Metastatic Lung Carcinoma in the Adrenal Gland (tissue), 1 donor: ENCODE data around the genes MVB12B and STXBP1.

DNA sequence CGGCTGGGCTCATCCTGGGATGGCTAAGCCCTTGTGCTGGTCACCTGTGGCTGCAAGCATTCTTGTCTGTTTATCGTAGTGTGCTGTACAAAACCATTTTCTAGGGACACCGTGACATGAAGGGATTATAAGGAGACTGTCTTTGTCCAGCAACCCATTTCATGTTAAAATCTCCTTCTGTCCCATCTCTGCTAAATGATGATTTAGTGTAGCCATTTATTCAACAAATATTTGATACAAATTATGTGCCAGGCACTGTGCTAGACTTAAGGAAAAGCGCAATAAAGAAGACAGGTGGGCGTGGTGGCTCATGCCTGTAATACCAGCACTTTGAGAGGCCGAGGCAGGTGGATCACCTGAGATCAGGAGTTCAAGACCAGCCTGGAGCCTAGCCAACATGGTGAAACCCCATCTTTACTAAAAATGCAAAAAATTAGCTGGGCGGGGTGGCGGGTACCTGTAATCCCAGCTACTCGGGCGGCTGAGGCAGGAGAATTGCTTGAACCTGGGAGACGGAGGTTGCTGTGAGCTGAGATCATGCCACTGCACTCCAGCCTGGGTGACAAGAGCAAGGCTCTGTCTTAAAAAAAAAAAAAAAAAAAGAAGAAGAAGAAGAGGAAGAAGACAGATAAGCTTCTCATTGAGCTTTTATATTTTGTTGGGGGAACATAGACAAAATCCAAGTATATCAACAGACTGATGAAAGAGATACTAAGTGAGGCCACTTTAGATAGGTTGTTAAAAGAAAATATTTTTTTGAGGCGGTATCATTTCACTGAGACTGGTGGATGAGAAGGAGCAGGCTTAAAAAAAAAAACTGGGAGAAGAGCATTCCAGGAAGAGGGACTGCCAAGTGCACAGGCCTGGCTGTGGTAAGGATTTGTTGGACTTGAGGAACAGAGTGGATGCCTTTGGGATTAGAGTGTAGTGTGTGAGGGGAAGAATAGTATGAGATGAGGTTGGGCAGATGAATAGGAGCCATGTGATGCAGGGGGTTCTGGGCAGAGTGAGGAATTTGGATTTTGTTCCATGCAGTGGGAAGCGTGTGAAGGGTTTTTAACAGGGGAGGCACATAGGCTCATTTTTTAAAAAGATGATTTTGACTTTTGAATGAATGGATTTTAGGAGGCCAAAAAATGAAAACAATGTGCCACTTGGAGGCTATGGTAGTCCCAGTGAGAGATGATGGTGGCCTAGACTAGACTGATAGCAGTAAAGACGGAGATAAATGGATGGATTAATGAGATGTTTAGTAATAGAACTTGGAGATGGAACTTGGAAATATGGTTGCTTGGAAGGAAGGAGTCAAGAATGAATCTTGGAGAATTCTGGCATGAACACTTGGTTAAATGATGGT lies 57.7 kb downstream of the PBX3 start:
- PRO-cap, result no peak

- PRO-cap, result no peak
These were observed 143.4 kb downstream of the PBX3 start for GRCh38 chr9:125890525-125890948.

DNA sequence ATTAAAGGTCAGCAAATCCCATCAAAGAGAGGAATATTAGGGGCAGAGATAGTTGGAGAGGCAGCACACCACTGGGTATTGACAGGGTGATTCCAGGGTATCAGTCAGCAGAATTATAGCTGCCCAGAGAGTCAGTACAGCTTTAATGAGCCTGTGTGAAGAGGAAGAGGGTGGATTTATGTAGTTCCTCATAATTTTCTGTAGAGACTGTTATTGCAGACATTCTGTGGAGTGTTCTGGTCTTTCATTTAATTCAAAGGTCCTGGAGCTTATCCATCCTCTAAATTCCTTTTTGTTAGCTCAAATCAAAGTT lies 157.4 kb downstream of the PBX3 start:
- PRO-cap, result no peak

DNA sequence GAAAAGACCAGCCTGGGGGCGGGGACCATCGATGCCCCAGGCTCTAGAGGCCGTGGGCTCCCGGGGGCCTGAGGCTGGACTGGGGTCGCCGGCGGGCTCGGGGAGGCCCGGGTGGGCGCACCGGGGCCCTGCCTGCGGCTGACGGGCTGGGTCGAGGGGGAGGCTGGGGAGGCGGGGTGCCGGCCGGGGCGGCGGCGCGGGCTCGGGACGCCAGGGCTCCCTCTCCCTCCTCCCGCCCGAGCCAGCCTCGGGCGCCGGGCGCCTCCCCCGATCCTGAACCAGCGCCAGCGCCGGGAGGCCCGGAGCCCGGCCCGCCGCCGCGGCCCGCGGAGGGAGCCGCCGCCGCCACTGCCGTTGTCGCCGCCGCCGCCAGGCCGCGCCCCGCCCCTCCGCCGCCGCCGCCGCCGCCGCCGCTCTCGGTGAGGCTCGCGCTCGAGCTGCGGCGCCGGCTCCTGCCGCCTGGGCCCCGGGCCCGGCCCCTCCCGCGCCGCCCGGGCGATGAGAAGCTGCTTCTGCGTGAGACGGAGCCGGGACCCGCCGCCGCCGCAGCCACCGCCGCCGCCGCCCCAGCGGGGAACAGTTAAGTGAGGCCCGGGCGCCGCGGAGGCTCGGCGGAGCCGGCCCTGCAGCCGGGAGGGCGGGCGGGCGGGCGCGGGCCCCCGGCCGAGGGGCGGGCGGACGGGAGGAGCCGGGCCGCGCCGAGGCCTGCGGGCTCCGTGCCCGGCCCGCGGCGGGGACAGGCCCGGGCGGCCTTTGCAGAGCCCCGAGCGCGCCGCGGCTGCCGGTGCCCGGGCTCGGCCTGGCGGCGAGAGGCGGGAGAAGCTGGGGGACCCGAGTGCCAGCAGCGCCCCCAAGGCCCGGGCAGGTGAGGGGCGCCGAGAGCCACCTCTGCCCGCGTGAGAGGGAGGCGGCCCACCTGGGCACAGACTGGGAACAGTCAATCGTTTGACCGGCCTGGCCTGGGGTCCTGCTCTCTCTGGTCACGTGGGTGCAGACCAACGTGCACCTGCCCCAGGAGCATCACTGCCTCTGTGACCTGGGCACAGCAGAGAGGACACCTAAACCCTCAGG lies at the start of gene MVB12B:
TSS of gene MVB12B (plus strand) at position 398 of the 1,071 bp plus-strand sequence.
- PRO-cap, result no peak

GRCh38 chr9:126471017-126471523 lies 142.7 kb upstream of the LMX1B start:
- PRO-cap, result no peak

DNA sequence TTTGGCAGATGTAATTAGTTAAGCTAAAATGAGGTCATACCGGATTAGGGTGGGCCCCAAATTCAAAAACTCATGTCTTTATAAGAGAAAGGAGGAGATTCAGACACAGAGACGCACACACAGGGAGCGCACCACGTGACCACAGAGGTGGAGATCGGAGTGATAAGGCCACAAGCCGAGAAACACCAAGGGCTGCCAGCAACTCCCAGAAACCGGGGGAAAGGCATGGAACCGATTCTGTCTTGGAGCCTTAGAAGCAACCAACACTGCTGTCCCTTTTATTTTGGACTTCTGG lies 31.8 kb upstream of the LMX1B start:
- PRO-cap, result no peak

DNA sequence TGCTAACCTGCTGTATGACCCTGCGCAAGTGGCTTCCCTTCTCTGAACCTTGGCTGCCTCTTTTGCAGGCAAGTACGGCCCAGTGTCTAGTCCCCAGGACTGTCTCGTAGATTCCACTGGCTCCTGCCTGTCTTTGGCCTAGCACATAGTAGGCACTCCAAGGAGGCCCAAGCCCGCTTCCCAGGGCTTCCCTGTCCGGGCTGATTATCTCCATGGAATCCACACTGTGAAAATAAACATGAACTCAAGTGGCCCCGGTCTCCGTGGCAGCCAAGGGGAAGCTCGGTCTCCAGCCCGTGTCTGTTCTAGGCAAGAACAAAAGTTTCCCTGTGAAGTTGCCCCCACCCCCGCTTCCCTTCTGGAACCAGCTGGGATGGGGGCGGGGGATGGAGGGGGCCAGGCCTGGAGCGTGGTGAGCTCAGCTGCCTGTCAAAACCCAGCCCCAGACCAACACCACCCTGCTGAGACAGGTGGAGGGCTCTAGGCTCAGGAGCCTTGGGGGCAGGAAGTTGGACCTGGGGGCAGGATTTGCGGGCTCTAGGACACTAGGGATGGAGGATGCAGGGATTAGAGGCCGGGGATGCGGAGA lies 26.0 kb upstream of the LMX1B start:
- PRO-cap, result no peak

GRCh38 chr9:126617597-126618149 lies 3.9 kb downstream of the LMX1B start:
- PRO-cap, result no peak

DNA sequence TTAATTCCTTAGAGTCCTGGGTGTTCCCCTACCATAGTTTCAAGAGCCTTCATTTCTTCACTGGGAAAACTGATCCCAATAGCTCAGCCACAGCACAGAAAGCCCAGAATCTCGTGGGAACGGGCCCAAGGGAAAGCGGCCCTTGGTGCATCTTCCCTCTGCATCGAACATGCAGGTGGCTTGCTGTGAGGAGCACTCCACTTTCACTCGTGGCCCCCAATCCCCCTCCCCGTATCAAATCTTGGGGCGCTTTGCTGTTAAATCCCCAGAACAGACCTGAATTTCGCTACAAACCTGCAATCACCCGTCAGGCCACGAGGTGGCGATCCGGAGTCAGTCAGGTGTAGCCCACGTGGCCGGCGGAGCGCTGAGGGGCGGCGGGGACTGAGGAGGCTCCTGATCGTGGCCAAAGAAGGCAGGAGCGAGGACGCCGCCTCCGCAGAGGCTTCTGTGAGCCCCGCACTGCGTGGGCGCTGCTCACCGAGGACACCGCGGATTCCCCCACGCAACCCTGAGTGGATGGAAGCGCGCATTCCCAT lies 91.5 kb downstream of the LMX1B start:
- PRO-cap, result no peak

DNA sequence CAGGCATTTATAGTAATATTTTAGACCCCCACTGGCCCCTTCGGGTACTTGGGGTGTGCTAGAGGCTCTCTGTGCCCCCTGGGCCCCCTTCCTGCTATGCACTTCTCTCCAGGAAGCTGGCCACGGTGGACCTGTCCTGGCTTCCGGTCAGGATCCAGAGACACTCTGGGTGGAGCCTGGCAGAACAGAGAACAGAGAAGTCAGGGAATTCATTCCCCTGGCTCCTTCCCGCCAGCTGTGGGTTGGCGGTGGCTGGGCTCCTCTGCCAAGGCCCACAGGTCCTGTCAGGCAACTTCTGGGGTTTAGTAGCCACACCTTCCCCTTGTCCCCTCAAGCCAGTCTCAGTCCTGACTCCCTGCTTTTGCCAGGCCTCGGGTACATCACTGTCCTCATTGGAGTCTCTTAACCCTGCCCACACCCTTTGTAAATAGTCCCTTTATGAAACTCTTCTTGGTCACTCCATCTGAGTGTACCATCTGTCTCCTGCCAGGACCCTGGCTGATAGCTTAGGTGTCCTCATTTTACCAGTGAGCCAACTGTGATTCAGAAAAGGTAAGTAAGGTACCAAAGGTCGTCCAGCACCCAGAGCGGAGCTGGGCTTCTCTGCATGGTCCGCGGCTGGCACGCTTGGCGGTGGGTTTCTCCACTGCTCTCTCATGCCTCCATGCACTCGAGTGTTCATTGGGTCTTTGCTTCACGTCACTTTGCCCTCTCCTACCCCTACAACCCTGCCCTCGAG lies 21.9 kb upstream of the ZBTB34 start:
- PRO-cap, result no peak

DNA sequence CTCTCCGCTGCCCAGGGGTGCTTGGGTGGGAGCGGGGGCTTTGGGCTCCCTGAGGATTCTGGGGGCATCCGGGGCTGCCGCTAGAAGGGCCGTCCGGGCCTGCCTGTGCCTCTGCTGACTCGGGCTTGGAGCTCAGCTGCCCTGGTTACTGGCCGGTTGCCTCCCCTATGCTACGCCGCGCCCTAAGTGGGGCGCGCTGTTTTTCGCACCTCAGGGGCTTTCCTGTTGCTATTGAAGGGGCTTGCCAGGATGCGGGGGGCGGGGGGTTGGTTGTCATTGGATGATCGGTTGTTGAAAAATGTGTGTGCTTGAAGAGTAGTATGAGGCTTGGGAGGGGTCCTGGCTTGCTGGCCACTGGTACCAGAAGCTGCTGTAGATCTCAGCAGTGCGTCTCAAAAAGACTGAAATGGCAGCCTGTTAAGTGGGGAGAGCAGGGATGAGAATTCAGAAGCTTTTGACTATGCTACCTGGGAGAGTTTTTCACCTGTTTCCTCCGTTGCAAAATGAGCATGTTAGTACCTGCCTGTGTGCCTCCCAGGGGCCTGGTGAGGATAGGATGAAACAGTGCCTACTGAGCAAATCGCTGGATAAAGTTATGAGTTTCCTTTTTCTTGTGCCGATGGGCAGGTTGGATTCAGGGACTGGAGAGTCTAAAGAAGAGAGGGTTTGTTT lies 1.1 kb downstream of the RALGPS1 start:
- PRO-cap, result no peak

DNA sequence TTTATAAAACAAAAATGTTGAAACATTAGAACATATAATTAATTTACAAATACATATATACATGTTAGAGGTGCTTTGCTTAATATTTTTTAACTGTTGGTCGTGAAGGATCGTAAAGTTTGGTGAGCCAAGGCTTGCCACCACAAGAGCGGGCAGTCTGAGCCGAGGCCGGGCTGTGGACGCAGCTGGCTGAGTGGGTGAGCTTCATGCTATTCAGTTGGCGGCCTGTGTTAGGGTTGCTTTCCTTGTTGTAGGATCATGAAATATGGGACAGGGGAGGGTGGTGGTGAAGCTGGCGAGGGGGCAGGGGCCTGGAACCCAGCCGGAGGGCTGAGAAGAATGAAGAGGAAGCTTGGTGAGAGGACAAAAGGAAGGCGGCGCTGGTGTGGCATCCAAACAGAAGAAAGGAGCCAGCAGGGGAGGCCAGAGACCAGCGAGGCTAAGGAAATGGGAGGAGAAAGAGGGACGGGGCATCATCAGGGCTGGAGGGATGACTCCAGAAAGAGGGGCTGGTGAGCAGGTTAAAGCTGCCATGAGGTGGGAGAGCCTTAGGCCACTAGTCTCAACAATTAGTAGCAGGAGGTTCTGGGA lies 18.3 kb downstream of the RALGPS1 start:
- PRO-cap, result no peak

- PRO-cap, result no peak
These were observed 13.3 kb downstream of the ANGPTL2 start for GRCh38 chr9:127108852-127109729.

DNA sequence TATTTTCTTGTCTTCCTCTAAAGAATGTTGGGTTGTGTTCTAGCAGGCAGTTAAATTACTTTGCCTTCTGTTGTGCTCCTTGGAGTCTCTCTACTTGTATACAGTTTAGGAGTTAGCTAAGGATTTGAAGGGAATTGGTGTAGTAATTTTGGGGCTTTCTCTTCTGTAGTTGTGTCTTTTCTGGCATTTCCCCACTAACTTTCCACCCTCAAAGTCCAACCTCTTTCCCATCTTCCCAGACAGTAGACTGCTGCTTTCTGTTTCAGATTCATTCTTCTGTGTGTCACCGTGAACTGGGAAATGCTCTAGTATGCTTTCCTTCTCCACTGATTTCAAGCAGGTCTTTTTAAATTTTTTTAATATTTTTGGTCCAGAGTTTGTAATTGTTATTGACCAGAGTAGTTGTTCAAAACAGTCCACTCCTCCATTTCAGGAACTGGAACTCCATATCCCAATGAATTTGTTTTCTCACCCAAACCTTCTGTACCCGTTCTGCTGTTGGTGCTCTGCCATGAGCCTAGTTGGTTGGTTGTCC lies 4.6 kb upstream of the ANGPTL2 start:
- PRO-cap, result no peak

DNA sequence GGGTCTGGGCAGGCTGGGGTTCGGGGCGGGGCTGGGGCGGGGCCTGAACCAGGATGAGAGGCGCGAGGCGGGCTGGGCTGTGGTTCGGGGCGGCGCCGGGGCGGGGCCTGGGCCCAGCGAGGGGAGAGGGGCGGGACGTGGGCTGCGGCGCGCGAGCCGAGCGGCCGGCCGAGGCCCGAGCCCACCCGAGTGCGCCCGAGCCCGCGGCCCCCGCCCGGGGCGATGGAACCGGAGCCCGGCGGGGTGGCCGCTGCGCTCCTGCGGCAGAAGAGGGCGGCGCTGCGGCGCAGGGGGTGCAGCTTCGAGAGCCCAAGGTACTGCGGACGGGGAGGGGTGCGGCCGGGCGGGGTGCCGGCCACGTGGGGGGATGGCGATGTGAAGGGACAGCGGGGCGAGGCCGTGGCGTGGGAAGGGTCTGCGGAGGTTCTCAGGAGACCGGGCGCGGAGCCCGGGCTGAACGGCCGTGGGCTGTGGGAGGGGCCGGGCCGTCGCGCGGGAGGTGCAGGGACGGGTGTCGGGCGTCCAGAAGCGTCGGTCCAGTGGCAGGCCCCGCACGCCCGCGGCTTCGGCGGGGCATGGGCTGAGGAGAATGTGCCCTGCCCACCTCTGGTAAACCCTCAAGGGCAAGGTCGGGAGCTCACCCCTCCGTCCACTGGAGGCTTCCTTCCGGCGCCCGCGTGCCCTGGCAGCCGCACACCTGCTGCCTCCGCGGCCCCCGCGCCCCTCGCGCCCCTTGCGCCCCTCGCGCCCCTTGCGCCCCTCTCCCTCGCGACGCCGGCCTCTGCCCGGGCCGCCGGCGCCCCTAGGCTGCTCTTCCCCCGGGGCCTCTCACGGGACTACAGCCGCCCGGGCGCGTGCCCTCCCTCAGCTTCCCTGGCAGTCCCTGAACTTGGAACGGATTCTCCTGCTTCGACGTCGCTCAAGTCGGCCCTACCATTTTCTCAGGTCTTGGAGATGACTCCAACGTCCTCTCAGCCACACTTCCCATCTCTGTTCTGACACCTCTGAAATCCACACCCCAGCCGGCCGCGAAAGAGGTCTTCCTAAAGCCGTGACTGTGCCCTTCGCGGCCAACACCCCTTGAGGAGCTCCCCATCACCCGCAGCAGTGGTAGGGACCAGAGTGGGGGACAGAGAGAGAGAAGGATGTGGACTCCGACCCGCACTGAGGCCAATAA lies 39.1 kb upstream of the GARNL3 start:
- PRO-cap, result unidirectional peak, plus-strand start at position 525 of the sequence

GRCh38 chr9:127245740-127245981 lies 18.9 kb upstream of the GARNL3 start:
- PRO-cap, result no peak

DNA sequence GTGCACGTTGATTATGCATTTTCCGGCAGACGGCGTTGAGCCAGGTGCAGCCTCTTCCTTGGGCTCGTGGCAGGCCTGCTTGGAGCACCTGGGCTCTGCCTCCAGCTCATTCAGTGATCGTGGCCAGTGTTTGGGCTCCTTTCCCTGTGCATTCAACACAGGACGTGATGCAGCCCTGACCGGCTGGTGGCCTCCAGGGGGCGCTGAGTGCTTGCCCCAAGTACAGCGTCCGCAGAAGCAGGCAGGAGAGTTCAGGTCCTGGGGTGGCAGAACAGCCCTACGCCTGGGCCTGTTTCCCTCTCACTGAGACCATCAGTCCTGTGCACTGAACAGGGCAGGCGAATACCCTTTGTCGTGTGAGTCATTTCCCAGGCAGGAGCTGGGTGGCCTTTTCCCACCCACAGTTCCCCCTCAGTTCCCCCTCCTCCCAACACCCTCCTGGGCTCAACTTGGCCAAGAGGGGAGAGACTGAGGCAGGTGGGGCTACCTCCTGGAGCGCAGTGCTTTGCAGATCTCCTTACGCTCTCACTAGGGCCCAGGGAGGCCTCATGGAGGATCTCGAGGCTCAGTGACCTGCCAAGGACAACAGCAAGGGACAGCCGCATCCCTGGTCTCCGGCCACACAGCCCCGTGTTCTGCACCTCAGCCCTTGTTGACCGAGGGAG lies 52.8 kb downstream of the LRSAM1 start:
- PRO-cap, result no peak

GRCh38 chr9:127556007-127556612 lies 12.8 kb downstream of the NIBAN2 start:
- PRO-cap, result no peak

DNA sequence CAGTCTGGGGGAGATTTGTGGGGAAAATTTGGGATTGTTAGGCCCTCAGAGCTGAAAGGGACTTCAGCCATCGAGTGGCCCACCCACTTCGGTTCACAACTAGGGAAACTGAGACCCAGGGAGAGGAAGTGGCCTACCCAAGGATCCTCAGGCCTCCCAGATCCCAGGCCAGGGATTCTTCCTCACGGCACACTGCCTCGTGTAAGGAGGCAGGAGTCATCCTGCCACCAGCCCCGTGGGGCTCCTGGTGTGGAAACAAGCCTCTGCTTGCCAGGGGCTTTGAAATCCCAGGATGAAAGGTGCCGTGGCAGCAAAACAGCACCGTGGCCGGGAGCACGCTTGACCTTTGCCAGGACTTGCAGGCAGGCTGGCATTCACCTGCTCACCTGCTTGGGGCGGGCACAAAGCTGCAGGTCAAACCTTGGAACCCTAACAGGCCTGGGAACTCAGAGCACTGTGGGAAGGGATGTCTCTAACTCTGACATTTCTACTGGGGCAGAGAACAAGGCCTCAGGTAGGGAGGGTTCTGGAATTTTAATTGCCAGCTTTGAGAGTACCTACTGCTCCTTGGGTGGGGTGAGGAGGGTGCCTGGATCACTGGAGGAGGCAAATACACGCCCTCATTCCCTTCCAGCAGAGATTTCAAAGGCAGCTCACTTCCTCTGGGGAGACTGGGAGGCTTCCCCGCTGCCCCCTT lies 2.5 kb downstream of the NIBAN2 start:
- PRO-cap, result bidirectional peak, plus-strand start at position 623 of the sequence, minus-strand start at position 489 of the sequence

GRCh38 chr9:127611613-127612788 lies at the start of gene STXBP1:
Gene STXBP1 (plus strand): TSS chr9:127612277.
- PRO-cap, result bidirectional peak, plus-strand start at chr9:127612265, minus-strand start at chr9:127612107